ENCODE results near the genes TMED6 and CALB2.

DNA sequence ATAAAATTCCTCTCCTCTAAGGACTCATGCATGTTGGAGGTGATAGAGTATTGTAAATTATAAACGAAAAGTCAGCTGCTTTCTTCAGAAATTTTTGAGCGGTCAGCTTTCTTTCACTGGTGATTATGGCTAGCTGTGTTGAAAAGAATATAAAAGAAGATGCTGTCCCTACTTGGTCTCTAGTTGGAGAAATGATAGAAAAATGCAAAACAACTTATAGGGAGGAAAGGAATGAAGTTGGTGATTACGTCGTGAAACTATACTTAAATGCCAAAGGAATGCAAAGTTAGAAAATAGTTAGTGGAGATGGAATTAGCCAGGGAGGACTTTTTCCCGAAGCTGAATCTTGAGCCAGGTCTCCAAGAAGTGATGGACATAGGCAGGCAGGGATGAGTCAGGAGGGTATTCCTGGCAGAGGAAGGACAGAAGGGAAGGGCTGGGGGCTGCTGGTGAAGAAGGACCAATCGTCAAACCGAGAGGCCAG is 1.6 kb downstream of the SNTB2 start:
- RRBS, result no CpG with 5 or more reads among the region's 7 CpGs

DNA sequence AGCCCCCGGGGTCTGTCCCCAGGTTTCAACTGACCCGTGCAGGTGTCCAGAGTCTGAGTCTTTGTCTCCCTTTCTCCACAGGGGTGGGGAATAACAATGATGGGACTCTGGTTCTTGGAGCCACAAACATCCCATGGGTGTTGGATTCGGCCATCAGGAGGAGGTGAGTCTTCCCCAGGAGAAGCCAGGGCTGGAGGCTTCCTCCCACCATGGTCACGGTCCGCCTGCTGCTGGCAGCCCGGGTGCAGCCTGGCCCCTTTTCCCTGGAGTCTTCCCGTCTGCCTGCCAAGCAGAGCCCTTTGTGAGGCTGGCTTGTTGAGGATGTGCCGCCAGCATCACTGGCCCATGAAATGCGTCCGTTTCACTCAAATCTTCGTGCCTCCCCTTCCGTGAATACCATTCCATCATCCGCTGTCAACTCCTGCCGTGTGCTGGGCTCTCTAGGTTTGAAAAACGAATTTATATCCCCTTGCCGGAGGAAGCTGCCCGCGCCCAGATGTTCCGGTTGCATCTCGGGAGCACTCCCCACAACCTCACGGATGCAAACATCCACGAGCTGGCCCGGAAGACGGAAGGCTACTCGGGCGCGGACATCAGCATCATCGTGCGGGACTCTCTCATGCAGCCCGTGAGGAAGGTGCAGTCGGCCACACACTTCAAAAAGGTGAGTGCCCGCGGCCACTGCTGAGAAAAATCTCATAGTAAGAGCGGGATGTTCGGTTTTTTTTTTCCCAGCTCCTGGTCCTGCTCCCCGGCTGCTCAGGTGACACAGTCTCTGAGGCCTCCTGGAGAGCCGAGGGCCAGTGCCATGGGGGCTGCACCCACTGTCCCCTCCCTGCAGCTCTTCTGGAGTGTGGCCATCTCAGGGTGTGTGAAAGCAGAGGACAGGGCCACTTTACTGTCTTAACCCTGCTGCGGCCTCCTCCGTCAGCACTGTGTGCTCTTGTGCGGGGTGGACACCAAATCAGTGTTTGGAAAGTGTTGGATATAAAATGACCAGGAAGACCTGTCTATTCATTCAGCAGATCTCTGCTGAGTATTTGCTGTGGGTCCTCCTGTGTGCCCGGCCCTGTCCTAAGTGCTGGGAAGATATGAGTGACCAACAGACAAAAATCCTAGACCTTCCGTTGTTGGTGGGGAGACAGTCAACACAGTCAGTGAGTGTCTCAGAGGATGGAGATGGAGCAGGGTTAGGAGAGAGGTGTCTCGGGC is 9.4 kb downstream of the PDF start:
- RRBS, result 91% methylated on average over 5 of the region's 43 CpGs

DNA sequence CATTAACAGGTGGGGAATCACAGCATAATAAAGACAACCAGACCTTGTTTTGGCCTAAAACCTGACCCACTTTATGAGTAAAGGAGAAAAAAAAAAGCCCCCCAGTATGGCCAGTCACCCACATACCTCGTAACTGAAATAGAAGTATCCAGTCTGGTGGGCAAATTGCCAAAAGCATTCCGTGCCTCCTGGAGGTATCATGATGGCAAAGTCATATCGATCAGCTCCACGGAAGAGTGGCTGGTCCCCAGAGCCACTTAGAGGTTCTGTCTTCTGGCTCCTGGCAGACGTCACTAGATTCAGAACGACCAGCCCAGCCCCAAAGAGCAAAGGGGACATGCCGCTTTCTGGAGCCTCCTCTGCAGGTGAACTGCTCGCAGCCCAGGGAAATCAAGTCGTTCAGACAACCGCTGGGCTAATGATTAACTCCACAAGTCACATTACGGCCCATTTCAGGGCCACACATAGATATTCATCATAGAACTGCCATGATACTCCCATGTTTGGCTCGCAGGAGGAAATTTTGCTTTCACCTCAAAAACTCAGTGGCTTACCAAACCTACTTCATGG is at the start of gene TMED6:
TMED6 (minus strand) TSS at position 372 of the 570 bp plus-strand sequence.
- RRBS, result no CpG with 5 or more reads among the region's 12 CpGs

DNA sequence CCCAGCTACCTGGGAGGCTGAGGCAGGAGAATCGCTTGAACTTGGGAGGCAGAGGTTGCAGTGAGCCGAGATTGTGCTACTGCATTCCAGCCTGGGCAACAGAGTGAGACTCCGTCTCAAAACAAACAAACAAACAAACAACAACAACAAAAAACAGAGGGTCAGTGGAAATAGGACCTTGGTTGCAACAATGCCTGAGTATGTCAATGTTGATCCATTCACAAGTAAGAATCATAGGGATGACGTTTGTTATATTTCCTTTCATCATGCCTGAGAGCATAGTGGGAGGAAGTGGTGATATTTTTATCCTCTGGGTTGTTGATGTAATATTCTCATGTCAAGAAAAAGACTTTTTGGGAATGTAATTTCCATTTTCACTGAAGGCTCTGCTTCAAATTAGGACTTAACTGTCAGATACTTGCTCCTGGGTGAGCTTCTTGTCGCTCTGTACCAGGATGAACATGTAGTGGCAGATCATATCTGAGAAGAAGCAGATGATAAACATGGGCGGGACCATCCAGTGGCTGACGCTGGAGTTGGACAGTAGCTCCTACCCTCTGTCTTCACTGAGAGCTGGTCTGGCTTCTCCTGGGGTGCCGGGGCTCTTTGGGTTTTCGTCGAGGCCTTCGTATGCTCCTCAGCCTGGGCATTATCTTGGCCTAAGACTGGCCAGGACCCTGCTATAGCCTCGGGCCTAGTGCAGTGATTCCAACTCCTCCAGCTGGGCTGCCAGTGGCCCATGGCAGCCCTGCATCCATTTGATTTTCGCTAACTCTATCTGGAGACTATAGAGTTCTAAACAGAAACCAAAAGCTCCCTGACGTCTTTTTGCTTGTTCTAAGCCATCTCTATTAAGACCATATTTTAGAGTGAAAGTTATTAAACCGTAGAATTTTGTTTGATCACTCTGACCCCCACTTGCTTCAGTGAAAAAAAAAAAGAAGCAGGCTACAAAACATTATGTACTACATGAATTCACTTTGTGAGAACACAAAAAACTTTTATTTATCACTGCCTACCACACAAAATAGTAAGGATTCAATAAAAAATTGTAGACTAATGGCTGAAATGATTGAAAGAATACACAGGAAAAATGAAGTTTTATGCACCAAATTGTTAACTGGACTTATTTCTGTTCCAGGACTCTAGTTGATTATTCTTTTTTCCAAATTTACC is 19.7 kb downstream of the CYB5B start:
- RRBS, result no CpG with 5 or more reads among the region's 15 CpGs

DNA sequence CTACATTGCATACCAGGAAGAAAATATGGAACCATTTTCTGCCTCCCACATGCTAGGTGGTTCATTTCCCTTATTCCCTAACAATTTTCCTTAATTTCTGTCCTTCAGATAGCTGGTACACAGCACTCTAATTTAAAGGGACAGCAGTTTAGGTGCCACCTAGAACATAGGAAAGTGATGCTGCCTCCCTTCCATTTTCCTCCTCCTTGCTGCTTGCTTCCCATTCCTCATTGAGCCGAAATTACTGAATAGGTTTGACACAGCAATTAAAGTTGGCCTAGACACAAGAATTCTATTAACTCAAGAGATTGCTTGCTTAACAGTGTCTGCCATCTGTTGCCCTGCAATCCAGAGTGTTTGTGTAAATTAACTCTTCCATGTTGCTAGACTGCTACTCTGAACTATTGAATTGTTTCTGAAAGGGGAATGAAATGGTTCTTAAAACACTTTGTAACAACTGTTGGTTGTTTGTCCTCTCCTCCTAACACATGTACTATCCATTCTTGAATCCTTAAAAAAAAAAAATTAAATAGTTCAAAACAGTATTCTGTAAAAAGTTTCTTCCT is 24.4 kb downstream of the CYB5B start:
- RRBS, result no CpG with 5 or more reads among the region's 1 CpG

- RRBS, result no CpG with 5 or more reads among the region's 11 CpGs
Observed at GRCh38 chr16:69563645-69564579, 1.9 kb upstream of the NFAT5 start.

DNA sequence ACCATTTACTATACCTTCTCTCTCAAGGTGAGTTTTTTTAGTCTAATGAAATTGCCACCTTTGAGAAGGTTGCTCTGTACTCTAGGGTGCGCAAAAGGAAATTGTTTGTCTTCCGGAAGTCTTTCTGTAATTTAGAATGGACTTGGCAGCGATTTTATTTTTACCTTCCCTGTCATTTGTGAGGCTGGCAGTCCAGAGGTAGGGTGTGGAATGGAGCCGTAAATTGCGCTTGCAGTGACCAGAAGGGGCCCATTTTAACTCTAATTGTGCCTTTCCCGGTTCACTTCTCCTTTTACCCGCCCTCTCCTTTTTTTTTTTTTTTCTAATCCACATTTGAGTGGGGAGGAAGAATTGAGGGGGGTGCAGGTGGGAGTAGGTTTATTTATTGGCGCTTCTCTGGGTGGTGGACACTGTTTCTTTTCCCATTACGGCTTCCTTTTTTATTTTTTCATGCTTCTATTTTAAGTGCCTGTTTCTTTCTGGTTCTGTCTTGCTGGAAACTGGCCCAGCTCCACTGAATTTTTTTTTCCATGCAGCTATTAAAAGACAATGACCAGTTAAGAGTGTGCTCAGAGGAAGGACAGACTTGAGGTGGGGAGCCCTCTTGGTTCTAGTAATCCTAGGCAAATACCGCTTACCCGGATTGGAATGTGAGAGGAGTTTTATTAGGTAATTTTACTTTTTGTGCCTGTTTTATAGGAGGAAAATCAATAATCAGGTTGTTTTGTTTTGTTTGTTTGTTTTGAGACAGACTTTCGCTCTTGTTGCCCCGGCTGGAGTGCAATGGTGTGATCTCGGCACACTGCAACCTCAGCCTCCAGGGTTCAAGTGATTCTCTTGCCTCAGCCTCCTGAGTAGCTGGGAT is 89.6 kb upstream of the CLEC18A start:
- RRBS, result no CpG with 5 or more reads among the region's 14 CpGs

DNA sequence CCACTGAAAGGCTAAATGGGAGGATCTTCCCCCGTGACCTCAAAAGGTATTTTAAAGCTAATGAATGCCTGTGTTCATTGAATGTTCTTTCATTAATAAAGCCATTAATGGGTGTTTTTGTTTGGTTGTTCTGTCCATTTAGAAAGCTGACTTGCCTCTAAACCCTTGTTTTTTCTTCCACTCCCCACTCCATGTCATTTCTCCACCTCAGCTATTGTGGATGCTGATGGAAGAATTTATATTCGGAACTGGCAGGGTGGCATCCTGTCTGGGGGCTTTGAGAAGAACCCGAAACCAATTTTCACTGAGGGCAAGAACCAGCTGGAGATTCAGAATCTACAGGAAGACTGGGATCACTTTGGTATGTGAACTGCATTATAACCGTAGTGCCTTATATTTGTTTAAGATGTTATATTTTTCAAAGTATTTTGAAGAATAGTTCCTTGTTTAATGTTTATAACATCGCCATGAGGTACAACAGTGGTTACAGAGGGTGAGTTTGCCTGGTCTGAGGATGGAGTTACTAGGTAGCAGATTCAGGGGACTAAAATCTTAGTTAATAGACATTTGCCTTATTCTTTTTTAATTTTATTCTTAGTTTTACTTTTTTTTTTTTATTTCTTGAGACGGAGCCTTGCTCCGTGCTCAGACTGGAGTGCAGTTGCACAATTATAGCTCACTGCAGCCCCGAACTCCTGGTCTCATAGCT is 18.0 kb downstream of the PDPR start:
- RRBS, result no CpG with 5 or more reads among the region's 8 CpGs

GRCh38 chr16:70198692-70199104 is 25.1 kb downstream of the CLEC18C start:
- RRBS, result no CpG with 5 or more reads among the region's 4 CpGs

DNA sequence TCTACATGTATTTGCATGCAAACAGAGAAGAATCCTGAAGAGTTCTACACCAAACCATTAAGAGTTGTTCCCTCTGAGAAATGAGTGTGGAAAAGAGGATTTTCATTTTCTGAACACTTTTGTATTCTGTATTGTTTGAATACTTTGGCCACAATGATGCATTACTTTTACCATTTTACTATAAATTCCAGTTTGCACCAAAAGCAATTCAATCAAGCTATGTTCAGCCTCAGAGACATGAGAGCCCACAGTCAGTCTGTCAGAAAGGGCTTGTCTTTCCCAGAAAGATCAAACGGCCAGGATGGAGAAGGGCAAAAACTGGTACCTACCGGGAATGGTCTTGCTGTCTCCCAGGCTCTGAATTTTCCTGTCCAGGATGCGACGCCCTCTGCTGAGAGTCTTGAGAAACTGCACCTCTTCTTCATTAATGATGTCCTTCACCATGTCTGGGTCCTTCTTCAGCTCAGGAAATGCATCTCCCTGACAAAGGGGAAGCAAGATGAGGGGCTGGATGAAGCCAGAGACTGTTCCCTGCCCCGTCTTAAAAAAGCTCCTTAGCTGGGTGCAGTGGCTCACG is 15.7 kb upstream of the EXOSC6 start:
- RRBS, result no CpG with 5 or more reads among the region's 6 CpGs

GRCh38 chr16:70347067-70347748 is 505 bp downstream of the DDX19A start:
- RRBS, result no CpG with 5 or more reads among the region's 15 CpGs

GRCh38 chr16:70673851-70674653 is 11.8 kb downstream of the MTSS2 start:
- RRBS, result no CpG with 5 or more reads among the region's 14 CpGs

- RRBS, result 88% methylated on average over 2 of the region's 14 CpGs
Observed at GRCh38 chr16:70708405-70708841, 22.6 kb upstream of the MTSS2 start.

DNA sequence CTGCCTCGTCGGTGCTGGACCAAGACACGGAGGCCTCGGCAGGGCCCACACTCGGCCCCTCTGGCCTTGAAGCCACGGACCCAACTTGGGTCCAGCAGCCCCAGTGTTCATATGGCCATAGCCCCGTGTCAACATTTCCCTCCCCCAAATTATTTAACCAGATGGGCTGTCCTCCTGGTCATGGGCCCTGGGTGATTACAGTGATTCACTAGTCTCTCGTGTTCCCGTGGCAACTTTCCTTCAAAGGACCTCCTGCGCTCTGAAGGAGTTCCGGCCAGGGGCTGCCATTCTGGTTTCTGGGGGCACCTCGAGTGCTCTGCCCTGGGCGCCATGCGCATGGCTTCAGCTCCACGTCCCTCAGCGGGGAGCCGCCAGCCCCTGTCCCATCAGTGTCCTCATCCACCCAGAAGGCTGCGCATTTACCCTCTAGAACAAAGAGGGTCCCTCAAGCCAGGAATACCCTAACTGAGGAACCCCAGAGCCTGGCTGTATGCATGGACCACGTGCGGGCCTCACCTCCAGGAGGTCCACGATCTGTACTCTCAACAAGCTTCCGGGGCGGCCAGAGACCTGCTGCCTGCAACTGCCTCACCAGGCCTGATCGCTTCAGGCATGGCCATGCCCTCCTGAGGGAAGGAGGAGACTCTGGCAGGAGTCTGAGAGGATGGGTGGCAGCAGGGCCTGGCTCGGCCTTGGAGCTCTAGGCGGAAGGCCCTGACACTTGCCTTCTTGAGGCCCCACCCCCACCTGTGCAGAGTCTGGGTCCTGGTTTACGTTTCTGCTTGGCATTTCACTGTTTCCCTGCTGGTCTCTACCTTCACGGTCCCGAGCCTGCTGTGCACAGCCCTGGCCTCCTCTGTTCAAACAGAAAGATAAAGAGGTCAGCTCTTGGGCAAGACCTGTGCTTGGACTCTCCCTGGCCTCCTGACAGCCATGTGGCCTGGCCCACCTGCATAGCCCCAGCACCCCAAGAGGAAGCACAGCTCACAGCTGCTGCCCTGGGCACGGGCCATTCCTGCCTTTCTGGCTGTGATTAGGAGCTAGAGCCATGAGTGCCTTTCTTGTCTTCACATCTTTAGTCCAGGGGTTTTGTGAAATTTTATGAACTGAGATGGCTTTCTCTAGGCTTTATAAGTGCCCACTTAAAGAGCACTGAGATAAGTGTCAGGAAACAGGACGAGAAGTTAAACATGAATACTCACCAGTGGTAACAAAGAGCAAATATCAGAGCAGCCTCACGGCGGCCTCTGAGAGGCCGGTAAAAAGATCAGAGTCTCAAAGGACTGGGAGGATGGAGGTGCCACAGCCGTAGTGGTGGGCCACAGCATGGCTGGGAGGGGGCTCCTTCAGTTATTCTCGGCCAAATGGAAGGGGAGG is 25.3 kb upstream of the MTSS2 start:
- RRBS, result no CpG with 5 or more reads among the region's 36 CpGs

- RRBS, result 92% methylated on average over 1 of the region's 12 CpGs
Observed at GRCh38 chr16:70744422-70744951, 56.5 kb downstream of the VAC14 start.

DNA sequence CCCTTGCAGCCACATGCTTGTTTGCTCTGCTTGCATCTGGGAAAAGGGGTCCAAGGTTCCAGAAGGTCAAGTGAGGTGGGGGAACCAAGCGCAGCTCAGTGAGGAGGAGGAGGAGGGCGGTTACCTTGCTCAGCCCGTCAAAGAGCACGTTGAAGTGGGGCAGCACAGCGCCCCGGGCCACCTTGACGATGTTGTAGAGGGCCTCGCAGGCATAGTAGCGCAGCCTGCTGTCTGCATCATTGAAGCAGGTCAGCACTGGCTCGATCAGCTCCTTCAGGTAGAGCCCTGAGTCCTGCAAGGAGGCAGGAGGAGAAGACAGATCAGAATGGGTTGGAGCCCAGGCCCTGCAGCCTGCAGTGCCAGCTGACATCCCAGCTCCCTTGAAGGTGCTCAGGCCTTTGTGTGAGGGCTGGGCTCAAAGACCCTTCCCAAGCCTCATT is 15.4 kb downstream of the VAC14 start:
- RRBS, result no CpG with 5 or more reads among the region's 10 CpGs

GRCh38 chr16:71348813-71349012 is 9.8 kb upstream of the CALB2 start:
- RRBS, result 46% methylated on average over 3 of the region's 8 CpGs

GRCh38 chr16:71358452-71358925 is at the start of gene CALB2:
TSS of gene CALB2 (plus strand) at chr16:71358723.
- RRBS, result 2% methylated on average over 31 of the region's 48 CpGs

GRCh38 chr16:71483772-71485087 is 4.9 kb downstream of the ZNF19 start:
- RRBS, result 11% methylated on average over 3 of the region's 50 CpGs